Pulmonary lymph node (tissue), 1 donor: ENCODE data around the genes TECRL, YTHDC1, SULT1E1 and STATH.

GRCh38 chr4:56592219-56592875, 61.9 kb downstream of the THEGL start:
- PRO-cap: no peak

GRCh38 chr4:56799605-56800553, 21.6 kb downstream of the SPINK2 start:
- PRO-cap: no peak

GRCh38 chr4:56874111-56874598, 33.5 kb upstream of the REST start:
- PRO-cap: no peak

DNA sequence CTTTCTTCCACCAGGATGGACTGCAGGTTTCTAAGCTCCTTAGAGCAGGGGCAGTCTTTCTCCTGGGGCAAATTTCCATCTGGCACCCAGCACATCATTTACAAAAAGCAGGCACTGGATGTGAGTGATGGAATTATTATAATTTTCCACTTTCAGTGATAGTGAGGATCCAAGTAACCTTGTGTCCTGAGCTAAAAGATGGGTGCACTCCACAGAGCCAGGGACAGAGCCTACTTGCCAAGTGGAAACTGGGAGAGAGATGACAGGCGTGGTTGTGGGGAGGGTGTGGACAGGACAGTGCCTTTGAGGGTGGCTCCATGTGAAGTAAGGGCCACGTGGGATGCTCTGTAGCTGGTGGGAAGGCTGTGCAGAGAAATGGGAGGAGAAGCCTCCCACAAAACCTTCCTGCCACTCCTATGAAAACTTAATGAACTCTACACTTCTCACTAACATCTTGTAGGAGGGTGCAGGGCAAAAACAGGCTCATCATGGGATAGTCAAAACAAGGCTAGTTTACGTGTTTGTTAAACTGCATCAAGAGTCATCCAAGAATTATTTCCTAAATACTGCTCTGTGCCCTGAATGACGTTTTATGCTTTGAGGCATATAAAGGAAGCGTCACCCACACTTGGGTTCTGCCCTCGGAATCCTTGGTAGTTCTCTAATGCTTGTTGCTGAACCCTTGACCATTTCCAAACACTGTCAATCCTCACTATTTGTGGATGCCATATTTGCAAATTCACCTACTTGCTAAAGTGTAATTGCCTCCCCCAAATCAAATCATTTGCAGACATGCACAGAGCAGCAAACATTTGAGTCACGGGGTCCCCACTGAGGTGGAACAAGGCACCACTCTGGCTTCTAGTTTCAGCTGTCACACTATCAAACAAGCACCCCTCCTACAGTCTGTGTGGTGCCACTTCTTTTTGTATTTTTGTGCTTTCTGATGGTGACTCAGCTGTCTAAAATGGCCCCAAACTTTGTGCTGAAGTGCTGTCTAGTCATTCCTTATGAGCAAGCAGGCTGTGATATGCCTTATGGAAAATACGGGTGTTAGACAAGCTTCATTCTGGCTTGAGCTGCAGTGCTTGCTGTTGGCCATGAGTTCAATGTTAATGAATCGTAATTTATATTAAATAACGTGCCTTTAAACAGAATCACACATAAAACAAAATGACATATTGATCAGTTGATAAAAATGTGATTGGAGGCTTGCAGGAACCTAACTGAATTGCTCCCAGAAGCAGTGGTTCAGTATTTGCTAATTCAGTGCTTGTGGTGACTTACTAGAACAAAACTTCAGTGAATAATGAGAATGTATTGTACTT, 15.6 kb downstream of the IGFBP7 start:
- PRO-cap: no peak

DNA sequence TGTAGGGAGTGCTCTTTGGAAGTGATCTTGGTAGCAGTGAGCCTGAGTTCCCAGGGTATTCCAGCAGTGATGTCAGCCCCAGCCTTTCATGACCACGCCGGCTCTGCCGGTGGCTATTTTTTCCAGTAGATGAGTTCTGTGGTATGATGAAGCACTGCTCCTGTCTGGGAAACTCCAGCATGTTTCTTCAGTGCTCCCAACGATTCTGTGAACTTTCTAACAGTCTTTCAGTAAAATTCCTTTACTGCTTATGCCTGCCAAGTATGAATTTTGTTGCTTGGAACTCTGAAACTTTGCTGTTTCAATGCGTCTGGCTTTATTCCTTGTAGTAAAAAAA, 391.7 kb upstream of the IGFBP7 start:
- PRO-cap: no peak

GRCh38 chr4:59818654-59819068, 1381.5 kb upstream of the ADGRL3 start:
- PRO-cap: unidirectional peak, plus-strand start at chr4:59818884

- PRO-cap: no peak
Measured at GRCh38 chr4:61199957-61200242, 226 bp upstream of the ADGRL3 start.

DNA sequence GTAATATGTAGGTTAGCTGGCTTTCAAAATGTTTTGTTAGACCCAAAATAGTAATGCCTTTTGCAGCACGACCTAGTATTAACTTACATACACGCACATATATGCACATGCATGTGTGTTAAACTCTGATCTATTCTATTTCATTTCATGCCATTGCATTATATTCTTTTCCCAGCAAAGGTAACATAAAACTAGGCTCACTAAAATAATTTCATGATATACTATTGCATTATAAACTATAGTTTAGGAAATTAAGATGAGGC, 1236.9 kb downstream of the ADGRL3 start:
- PRO-cap: no peak

DNA sequence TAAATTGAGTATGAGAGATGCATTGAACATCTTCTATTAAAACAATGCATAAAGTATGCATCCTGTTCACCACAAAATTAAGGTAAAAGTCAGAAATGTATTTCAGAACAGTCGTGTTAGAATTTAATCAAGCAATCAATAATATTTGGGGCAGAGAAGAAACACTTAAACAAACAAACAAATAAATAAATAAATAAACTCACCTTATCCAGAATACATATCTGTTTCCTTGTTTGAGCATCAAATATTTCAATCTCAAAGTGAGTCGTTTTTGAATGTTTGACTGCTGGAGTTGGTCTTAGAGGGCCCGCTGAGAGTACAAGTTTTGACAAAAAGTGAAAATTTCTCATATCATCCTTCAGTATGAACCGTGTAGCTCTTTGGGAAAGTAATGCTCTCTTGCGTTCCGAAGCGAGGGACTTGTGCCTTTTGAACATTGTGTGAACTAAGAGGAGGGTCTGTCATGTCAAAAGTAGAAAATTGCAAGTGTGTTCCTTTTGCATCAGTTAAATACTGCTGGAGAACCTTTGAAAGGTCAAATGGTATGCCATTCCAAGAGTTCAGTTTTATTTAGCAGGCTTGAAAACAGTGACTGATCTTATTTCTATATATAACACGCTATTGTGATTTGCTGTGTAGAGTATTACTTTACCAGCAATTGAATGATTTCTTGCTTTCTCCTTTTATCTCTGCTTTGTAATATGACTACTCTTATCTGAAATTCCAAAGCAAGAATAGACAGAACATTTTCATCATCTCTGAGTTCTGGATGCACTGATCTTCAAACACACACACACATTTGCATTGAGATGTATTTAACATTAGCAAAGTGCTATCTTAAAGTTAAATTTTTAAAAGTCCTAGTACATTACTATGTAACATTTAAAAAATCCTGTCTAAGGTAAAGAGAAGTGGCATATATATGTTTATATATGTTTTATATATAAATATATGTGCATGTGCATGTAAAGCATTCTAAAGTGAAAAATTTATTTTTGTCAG, at the start of gene TECRL:
TSS of gene TECRL (minus strand) at position 536 of the 1,002 bp plus-strand sequence.
- PRO-cap: no peak

DNA sequence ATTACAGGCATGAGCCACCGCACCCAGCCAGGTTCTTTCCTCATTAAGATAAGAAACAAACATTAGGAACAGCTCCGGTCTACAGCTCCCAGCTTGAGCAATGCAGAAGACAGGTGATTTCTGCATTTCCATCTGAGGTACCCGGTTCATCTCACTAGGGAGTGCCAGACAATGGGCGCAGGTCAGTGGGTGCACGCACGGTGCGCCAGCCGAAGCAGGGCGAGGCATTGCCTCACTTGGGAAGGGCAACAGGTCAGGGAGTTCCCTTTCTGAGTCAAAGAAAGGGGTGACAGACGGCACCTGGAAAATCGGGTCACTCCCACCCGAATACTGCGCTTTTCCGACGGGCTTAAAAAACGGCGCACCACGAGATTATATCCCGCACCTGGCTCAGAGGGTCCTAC, 493.7 kb downstream of the EPHA5 start:
- PRO-cap: no peak

DNA sequence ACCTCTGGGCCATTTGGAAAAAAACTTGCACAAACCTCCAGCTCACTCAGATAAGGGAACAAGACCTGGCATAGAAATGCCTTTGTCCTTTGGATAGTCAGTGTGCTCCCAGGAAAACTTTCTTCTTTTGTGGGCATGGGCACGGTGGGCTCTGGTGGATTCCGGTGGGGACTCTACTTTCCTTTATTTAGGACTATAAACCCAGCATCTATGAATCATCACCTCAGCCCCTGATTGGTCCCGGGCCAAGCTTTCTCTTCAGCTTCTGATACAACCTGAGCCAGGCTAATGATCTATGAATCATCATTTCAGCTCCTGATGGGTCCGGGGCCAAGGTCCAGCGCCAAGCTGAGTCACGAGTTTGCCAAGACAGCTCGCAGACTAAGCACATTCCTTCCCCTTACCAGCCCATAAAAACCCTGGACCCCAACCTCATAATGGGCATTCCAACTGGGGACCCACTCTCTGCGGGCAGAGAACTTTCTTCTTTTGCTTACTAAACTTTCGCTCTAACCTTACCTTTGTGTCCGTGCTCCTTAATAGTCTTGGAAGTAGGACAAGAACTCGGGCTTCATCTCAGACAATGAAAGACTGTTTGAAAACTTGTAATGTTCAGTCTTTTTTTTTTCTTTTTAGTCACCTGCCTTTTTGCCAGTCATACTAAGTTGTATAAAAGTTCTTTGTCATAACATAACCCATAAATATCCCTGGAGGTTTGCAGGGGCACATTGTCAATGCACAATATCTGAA, 904.8 kb upstream of the EPHA5 start:
- PRO-cap: no peak

DNA sequence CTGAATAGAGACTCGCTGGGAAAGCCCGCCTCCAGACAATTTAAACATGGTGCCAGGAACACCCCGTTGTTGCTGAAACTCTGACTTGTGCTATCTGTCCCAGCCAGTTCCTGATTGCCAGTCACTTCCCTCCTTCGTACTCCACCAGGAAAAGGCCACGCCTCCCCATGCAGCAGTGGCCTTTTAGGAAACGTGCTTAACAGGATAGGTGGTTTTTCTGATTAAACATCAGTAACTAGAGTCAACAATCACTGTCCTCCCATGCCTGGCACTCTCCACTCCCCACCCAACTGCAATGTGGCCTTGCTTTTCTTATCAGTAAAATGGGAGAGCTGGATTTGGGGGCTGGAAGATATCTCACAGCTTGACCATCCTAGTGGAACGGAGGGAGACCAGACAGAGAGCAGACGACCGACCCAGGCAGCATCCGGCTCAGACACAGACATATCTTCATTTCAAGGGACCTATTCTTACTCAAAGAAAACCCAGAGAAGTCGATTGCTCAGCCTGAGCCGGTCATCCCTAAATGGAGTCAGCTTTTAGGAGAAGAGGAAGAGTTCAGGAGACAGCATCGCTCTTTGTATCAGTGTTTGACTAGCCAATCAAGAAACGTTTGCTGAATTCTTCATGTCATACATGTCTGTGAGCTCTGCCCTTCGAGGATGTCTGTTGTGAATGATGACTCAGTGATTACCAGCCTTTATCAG, 12.7 kb upstream of the UBA6 start:
- PRO-cap: no peak

DNA sequence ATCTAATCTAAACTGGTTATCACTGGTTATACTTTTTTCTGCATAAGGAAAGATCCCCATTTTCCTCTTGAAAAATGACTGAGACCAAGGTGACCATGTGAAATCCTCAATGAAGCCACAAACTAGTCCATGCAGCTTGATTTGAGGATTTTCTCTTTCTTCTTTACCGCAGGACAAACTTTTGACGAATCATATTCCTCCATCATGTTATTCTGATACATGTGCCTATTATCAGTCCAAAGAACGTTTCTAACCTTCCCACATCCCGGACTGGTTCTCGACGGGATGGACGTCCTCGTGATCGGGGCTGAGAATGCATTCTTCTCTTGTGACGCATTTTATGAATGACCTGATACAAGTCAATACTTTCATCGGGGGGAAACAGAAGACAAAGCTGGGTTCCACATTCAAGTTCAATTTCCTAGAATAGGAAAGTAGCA, 27.4 kb downstream of the YTHDC1 start:
- PRO-cap: no peak

DNA sequence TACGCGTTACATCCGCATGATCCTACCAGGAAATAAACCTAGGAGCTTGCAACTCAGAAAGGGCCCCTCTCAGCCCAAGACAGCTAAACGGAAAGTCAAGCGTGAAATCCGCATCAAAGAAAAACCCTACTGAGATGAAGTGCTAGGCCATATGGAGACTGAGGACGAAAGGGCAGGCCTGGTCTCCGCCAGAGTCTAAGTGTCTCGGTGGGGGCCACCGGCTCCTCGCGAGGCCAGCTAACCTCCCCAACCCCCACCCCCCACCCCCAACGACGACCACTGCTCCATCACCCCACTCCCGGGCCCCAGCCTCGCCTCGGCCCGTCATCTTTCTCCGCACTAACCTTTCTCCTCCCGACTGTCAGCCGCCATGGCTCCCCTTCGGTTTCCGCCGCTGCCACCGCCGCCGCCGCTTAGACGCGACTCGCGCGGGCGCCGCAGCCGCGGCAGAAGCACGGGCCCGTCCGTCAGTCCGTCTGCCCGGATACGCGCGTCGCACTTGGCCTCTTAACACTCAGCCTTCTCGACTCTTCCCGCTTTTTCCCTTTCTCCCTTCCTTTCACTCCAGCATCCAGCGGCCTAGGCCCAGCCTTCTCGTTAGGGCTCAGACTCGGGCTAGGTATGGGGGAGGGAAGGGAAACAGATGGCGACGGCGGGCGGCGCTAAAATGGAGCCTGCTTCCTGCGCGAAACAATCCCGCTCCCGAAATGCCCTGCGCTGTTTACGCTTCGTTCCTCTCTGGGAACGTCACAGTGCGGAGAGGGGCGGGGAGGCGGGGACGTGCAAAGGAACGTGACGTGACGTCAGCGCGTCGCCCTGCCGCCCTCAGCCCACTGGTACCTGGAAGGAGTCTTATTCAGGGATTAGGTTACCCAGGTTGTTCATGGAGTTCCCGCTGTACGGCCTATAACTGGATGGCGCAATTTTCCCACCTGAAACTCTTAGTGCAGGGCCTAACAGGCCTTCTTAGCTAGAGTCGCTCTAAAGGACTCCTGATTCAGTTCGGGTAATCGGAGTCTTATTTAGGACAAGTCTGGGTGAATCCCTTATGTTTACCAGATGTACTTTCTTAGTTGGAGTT, at the start of gene YTHDC1:
TSS of gene YTHDC1 (minus strand) at position 709 of the 1,081 bp plus-strand sequence.
- PRO-cap: bidirectional peak, plus-strand start at position 853 of the sequence, minus-strand start at position 709 of the sequence

DNA sequence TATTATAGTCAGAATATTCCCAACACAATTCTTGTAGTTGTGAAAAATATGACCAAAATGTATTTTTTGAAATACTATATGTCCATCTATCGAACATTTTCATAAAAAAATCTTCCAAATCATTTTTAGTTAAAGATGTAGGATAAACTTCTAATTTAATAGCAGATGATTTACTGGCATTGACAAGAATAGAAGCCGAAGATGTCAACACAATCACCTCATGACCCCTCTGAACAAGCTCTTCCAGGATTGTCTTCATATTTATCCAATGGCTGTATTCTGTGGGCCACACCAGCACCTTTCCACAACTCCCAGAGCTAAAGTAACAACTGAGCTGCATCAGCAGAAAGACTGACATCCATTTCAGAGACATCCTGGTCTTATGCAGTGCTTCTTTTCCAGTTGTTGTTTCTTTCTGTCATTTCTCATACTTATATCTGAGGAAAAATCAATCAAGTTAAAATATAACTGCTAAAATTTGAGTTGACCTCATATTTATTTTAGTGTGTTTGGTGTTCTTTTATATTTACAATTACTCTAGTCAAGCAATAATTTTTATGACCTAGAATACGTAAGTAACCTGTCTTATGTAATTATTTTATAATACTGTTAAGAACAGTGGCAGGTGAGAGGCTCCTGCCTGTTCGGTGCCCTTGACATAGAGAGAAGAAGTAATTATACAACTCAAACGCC, 7.9 kb downstream of the UGT2B17 start:
- PRO-cap: no peak

DNA sequence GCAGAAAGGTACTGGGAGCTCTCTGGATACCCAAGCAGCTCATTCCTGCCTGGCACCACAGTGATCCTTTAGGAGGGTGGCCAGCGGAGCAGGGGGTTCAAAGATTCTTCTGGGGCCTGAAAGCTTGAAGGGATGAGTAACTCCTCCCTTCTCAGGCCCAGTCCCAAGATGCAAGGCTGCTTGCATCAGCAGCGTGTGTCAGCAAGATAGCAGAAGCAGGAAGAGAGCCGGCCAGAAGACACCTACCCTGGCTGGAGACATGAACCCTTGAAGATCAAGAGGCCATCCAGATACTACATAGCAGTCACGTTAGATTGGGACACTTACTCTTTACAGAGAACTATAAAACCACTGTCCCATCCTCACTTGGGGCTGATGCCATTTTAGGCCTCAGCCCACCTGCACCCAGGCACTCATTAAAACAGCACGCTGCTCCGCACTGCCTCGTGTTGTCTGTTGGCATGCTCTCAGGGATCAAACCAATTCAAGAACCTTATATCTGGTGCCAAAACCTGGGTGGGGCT, 6.6 kb downstream of the UGT2B17 start:
- PRO-cap: no peak

- PRO-cap: no peak
Measured at GRCh38 chr4:69495154-69495671, 492 bp downstream of the UGT2B4 start.

DNA sequence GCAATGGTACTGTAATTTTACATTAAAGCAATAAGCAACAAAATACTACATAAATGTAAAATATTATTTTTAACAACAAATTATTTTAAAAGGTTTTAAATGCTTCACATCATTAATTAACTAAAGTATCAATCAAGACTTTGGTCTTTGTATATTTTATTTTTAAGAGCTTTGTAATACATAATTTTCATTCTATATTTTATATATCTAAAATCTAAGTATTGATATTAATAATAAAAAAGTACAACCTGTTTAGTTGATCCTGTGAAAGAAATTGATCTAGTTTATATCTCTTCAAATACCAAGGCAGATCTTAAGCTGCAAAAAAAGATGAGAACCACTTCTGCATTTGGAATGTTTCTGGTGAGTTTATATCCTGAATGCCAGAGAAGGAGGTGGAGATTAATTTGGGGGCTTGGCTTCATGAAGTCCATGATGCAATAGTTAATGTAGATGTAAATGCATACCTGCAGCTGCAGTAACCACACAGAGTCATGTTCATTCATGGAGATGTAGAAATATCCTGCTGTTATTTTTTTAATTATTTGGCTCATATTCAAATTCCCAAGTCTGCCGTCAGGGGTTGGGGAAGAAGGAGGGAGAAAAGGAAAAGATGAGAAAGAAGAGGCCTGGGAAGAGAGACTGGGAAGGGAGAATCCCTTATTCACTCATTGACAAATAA, at the start of gene SULT1E1:
TSS of gene SULT1E1 (minus strand) at position 345 of the 682 bp plus-strand sequence.
- PRO-cap: no peak

DNA sequence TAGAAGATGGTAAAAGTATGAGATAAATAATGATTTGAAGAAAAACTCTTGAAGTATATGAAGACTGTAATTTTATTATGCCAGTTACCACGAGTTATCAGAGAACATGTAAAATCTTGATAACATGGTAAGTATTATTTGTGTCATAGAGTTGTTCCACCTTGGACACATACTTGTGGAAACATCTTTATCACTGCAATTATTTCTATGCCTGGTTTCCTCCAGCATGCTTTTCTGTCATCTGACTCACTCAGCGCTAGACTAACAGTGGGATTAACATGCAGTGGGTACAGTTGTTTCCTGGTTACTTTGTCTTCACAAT, 327 bp upstream of the STATH start:
- PRO-cap: no peak

DNA sequence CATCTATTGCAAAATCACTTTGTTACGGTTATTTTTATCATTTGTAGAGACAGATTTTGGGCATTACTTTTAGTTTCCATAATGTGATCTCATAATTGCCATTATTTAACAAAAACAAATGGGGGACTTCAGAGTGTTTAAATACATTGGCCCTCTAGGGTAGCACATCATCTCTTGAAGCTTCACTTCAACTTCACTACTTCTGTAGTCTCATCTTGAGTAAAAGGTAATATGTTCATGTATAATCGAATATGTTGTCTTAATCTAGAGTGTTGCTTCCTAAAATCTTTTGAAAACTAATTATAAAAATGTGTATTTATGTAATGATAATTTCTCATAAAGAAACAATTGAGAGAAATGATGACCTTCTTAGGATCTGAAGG, at the start of gene STATH:
TSS of gene STATH (plus strand) at position 167 of the 383 bp plus-strand sequence.
- PRO-cap: no peak